Omental fat pad (tissue), 4 donors: ENCODE measurements around a stretch of chr2.

DNA sequence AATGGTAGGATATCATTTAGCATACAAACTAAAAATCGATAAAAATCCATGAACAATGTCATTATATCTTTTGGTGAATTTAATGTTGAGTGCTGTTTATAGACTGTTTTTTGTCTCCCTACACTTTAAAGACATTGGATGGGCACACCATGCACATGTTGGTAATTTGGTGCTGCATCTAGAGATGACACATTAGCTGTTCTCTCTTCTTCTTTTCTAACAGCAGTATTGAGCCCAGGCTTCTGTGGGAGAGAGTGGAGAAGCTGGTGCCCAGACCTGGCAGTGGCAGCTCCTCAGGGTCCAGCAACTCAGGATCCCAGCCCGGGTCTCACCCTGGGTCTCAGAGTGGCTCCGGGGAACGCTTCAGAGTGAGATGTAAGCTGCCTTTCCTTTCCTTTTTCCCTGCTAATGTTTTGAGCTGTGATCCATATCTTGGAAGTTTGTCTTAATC is 125.5 kb upstream of the IL1R2 start:
- PRO-cap = no peak
- RAMPAGE, long total RNA, 4 experiments = no peak in any of the 4 experiments

GRCh38 chr2:101974676-101975103 is 17.1 kb upstream of the IL1R2 start:
- PRO-cap = no peak
- RAMPAGE, long total RNA, 4 experiments = no peak in any of the 4 experiments

DNA sequence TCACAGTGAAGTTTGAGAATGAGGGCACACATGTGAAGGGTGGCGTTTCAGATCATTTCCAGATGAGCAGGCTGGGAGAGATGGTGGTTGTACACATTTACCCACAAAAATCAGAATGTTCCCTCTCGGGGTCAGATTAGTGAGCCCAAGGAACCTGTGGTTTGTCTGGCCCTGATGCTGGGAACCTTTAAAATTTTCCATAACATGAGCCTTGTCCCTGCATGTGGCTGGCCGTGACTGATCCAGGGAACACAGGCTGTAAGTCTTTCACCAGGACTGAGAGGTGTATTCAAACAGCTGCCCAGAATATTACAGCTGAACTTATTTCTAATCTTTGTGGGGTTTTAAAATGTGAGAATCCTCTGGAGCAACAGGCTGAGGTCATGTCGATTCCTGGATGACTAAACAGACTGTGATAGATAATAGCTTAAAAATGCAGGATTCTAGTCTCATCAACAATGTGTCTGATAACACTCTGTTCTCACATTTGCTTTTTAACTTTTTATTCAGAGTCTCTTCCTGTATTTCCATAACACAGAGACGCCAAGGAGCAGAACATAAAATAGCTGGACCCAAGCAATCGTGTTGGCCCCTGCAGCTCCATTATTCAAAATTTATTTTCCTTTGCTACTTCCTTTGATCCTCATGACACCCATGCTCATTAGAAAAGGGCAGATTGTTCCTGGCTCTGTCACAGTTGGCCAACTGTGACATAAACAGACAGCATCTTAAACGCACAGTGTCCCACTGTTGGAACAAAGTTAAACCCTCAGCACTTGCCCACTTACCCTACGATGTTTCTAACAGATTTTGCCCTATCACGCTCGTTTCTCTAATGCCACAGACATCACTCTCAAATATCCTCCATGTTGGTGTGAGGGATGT is 35.7 kb downstream of the IL1R2 start:
- PRO-cap = no peak
- RAMPAGE, long total RNA, 4 experiments = no peak in any of the 4 experiments

- PRO-cap = no peak
- RAMPAGE, long total RNA, 4 experiments = no peak in any of the 4 experiments
Observed at GRCh38 chr2:102041385-102041749, 49.6 kb downstream of the IL1R2 start.

DNA sequence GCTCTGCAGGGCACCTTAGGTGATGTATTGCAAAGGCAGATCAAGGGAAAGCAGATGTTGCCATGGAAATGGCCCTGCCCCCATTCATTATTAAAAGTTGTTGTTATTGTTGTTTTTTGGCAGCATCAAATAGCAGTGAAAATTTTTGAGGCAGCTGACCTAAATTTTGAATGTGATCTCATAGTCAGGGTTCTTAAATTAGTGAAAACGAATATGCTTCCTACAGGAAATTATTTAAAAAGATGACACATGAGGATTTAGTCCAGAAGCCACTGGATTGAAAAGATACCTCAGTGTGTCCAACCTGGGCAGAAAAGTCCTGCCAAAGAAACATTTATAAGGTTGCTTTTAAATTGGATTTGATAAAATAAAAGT is 57.5 kb downstream of the IL1R2 start:
- PRO-cap = no peak
- RAMPAGE, long total RNA, 4 experiments = no peak in any of the 4 experiments

- PRO-cap = no peak
- RAMPAGE, long total RNA, 4 experiments = no peak in any of the 4 experiments
Observed at GRCh38 chr2:102238235-102239036, 51.6 kb downstream of the IL1RL2 start.

DNA sequence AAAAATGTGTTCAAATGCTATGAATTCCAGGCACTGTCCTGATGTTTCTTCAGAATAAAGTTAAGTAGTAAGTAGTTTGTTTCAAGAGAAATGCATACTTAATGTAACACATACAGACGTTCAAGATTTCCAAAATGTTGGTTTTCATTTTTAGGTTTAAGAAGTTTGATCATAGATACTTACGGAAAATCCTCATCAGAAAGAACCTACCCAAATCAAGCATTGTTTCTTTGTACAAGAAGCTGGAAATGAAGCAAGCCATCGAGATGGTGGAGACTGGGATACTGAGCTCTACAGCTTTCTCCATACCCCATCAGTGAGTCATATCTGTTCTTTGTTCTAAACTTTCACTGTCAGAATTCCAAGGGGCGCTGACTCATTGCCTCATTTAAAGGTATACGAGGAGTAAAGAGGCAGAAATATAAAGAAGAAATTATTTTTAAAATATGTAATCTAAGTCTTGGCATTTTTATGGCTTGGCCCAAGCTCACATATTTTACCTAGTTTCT is 41.0 kb downstream of the SLC9A4 start:
- PRO-cap = no peak
- RAMPAGE, long total RNA, 4 experiments = no peak in any of the 4 experiments

DNA sequence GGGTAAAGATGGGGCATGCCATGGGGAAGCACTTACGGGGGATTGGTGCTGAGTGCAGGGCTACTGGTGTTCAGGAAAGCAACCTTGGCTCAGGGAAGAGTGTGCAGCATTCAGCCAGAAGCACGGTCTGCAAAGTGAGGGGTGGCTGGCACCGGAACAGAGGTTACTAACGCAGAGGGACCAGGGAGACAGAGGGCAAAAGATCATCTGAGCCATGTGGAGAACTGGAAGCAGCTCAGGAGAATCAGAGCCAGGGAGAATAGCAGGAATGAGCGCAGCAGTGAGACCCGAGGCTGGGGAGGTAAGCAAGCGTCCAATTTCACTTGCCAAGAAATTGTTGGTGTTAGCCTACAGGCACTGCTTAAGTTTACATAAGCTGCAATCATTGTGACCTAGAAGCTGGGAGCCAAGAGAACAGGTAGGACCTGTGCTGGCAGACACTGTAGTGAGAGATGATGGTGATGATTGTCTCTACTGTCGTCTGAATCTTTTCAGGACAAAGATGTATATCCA is 372.6 kb upstream of the POU3F3 start:
- PRO-cap = no peak
- RAMPAGE, long total RNA, 4 experiments = no peak in any of the 4 experiments

DNA sequence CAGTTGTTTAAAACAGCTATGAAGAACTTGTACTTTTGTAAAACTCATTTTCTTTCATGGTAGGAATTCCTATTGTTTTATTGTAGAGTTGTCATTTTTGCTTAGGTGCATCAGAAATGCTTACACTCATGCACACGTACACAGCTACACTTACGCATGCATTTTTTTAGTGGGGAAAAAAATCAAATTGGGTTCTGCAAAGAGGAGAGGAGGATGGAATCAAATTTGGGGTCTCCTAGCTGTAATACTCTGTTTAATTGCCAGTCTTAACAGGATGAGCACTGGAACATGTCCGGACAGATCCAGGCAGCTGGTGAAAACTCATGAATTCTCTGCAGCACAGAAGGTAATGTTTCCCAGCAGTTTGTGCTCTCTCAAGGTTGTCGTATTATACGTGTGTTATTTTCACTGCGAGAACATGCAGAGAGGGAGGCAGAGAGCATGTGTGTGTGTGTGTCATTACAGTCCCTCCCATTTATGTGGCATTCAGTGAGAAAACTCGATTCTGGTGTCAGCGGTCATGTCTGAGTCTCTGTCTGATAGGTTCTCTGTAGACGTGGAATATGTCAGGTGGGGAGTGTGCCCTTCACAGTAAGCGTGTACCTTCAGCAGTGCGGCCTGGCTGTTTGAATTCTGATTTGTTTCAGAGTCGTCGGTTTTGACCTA is 150.3 kb upstream of the POU3F3 start:
- PRO-cap = no peak
- RAMPAGE, long total RNA, 4 experiments = no peak in any of the 4 experiments

- PRO-cap = no peak
- RAMPAGE, long total RNA, 4 experiments = no peak in any of the 4 experiments
Observed at GRCh38 chr2:104851036-104852241, 2.5 kb upstream of the POU3F3 start.

GRCh38 chr2:104852249-104852566 is 1.7 kb upstream of the POU3F3 start:
- PRO-cap = no peak
- RAMPAGE, long total RNA, 4 experiments = no peak in any of the 4 experiments

GRCh38 chr2:105143281-105144260 is 98.0 kb upstream of the GPR45 start:
- PRO-cap = no peak
- RAMPAGE, long total RNA, 4 experiments = no peak in any of the 4 experiments

GRCh38 chr2:105184232-105184647 is 57.3 kb upstream of the GPR45 start:
- PRO-cap = no peak
- RAMPAGE, long total RNA, 4 experiments = no peak in any of the 4 experiments

GRCh38 chr2:105273171-105273784 is 31.7 kb downstream of the GPR45 start:
- PRO-cap = no peak
- RAMPAGE, long total RNA, 4 experiments = no peak in any of the 4 experiments

DNA sequence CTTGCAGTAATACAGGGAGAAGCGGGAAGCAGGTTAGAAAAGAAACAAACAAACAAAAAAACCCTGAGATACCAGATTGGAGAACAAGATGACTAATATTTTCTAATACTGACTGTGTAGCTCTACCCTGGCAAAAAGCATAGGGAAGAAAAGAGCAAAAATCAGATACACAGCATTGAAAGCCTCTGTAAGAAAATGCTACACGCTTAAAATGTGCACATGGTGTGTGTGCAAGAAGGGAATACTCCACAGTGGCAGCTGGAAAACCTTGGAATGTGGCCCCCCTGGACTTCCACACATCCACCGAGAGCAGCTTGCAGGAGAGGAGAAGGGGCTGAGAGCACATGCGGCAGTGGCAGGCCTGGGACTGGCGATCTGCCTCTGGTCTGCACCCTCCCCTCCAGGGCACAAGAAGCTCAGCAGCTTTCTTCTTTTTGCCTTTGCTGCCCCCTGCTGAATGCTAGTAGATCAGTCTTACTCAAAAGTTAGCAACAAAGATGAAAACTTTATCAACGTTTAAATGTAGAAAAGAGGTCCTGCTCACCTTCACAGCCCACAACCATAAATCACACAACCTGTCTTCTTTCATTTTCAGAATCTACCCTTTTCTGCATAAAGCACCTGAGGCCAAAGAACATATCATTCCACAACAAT is 34.8 kb downstream of the TGFBRAP1 start:
- PRO-cap = no peak
- RAMPAGE, long total RNA, 4 experiments = no peak in any of the 4 experiments

- PRO-cap = no peak
- RAMPAGE, long total RNA, 4 experiments = no peak in any of the 4 experiments
Observed at GRCh38 chr2:105369255-105369551, 29.6 kb downstream of the FHL2 start.

DNA sequence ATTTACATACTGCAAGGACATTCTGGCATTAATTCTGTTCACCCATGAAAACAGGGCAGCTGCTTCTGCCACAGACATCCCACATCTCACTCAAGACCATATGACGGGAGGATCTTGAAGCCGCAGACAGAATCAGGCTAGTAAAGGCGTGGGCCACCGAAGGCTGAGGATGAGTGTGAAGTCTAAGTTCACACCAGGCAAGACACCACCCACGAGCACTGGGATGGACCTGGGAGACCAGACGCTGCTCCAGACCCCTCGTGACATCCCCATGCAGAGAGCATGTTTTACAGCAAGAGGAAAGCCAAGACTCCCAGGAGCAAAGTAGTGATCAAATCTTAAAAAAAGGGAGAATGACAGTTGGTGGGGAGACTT is 3.1 kb downstream of the FHL2 start:
- PRO-cap = no peak
- RAMPAGE, long total RNA, 4 experiments = no peak in any of the 4 experiments

- PRO-cap = no peak
- RAMPAGE, long total RNA, 4 experiments = no peak in any of the 4 experiments
Observed at GRCh38 chr2:105404095-105405111, 5.6 kb upstream of the FHL2 start.

GRCh38 chr2:105418482-105419005 is 19.7 kb upstream of the FHL2 start:
- PRO-cap = no peak
- RAMPAGE, long total RNA, 4 experiments = no peak in any of the 4 experiments

GRCh38 chr2:105428514-105429065 is 29.7 kb upstream of the FHL2 start:
- PRO-cap = no peak
- RAMPAGE, long total RNA, 4 experiments = no peak in any of the 4 experiments